ENCODE data around the genes CMTM3, PDP2, CES4A and PLEKHG4.

DNA sequence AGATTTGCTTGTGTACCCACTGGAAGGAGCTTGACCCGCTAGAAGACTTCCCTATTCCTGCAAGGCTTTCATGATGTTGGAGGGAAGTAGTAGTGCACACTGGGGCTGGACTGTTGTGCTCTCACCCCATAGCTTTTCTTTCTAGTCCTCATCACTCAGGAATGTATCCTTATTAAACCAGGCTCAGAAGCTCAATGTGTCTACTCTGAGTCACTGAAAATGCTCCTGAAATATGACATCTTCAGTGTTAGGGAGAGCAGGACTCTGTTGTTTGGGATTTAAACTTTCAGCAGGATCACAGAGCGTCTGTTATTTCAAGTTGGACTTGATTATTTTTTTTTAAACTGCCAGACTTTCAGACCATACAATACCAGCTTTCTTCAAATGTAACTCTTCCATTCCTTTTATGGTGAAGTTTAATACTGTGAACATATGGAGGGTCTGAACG, 257.6 kb downstream of the CDH11 start:
- RRBS, result no CpG with 5 or more reads among the region's 3 CpGs

DNA sequence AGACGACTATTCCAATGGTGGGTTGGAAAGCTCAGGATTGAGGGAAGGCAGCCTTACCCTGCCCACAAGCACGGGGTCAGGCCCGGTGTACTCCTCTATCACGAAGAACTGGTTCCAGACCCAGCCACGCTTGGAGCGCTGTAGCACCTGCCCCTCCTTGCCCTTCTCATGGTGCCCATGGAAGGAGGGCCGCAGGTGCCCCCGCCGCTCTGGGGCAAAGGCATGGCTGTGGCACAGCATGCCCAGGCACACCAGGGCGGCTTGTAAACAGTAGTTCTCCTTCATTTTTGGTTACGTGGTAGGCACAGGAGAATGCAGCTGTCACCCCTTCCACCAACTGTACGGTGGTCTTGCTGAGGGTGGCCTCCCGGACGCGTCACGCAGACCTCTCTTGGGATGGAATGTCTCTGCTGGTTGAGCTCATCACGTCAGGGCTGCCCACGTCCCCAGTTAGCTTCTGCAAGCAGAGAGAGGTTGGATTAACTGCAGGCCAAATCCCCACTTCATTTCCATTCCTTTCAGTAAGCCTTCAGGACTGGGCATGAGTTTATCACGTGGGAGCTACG, 117.2 kb downstream of the CDH11 start:
- RRBS, result no CpG with 5 or more reads among the region's 20 CpGs

DNA sequence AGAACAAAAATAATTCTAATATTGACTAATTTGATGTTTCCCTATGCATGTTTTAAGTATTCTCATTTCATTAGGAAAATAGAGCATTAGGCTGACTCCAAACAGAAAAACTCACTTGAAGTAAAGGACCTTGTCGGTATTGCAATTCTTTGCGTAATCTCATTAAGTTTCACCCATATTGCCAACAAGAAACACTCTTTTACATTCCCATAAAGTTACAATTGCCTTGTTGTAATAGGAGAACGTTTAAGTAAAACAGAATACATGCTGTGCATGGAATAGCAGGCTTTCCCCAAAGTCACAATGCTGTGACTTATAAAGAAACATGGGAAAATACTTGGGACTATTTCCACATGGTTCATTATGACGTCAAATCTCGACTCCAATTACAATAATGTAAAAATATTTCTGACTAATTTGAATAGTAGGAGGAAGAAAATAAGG, 52.9 kb downstream of the CDH11 start:
- RRBS, result no CpG with 5 or more reads among the region's 5 CpGs

DNA sequence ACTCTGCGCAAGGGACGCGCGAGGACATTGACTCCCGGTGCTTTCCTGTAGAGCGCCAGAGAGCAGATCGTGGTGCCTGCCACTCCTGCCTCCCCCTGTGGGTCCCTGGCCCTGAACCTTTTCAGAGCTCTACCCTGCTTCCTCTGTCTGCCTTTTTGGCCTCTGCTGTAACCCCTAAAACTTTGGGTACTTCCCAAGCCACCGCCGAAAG, 2.0 kb upstream of the CDH11 start:
- RRBS, result 76% methylated on average over 5 of the region's 9 CpGs

- RRBS, result no CpG with 5 or more reads among the region's 10 CpGs
Measured at GRCh38 chr16:65176507-65177188, 54.8 kb upstream of the CDH11 start.

DNA sequence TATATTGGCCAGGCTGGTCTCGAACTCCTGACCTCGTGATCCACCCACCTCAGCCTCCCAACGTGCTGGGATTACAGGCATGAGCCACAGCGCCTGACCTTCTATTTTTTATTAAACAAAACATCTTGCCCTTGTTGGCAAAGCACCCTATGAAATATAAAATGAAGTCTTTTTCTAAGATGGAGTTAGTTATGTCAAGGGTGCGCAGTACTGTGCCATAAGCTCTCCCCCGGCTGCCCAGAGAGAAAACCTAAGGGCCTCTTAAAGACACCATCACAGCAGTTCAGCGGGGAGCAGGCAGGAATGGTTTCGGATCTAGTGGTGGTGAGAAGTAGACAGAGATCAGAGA, 1.0 kb upstream of the CMTM3 start:
- RRBS, result no CpG with 5 or more reads among the region's 8 CpGs

DNA sequence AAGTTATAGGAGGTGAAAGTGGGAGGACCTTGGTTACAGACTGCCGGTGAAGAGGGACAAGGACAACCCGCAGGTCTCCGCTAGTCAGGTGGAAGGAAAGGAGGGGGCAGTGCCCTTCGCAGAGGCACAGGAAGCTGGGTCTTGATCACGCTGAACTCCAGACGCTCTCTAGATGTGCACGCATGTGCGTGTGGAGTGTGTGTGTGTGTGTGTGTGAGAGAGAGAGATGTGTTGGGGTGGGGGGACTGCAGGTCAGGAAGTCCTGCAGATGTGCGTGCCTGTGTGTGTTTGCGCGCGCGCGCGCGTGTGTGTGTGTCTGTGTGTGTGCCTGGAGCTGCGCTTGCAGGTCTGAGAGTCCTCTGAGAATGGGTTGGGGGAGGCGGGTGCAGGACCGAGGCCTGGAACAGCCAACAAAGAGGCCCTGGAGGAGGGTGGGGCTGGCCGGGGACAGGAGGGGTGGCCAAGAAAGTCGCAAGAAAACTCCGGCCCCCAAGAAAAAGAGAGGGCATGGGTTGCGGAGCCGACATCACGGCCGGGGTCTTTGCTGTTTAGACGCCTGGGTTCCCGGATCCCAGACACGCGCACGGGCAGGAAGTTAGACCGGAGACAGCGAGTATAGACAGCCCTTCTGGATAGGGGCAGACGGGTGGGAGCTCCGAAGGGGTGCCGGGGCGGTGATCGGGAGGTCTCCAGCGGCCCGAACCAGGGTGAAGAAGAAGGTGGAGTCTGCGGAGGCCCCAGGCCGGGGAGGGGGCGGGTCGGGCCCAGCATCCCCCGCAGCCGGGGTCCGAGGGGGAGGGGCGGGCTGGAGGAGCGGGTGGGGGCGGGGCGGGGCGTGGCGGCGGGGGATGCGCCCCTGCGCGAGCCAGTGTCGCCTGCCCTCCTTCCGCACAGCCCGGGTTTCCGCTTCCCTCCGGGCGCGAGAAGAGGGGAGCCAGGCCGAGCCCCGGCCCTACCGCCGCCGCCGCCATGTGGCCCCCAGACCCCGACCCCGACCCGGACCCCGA, at the start of gene CMTM3:
CMTM3 (plus strand) TSS at position 868 of the 1,007 bp plus-strand sequence.
- RRBS, result 96% methylated on average over 34 of the region's 74 CpGs

DNA sequence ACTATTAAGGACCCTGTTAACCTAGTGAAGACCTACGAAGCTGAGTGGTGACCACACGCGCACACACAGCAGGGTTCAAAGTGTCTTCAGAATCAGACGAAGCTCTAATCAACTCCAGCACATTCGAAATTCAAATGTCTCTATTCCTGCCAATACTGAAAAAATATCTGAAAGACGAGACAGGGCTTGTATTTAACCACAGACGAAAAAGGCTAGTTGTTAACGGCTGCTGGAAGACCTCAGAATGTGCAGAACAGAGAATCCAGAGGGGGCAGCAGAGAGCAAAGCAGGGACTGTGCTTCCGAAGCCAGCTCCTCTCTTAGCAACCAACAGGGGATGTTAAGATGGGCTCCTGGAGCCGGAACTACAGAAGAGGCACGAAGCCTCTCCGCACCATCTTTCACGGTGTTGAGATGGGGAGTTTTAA, 45.7 kb downstream of the CMTM4 start:
- RRBS, result no CpG with 5 or more reads among the region's 13 CpGs

- RRBS, result 1% methylated on average over 12 of the region's 21 CpGs
Measured at GRCh38 chr16:66697130-66697484, 564 bp upstream of the CMTM4 start.

DNA sequence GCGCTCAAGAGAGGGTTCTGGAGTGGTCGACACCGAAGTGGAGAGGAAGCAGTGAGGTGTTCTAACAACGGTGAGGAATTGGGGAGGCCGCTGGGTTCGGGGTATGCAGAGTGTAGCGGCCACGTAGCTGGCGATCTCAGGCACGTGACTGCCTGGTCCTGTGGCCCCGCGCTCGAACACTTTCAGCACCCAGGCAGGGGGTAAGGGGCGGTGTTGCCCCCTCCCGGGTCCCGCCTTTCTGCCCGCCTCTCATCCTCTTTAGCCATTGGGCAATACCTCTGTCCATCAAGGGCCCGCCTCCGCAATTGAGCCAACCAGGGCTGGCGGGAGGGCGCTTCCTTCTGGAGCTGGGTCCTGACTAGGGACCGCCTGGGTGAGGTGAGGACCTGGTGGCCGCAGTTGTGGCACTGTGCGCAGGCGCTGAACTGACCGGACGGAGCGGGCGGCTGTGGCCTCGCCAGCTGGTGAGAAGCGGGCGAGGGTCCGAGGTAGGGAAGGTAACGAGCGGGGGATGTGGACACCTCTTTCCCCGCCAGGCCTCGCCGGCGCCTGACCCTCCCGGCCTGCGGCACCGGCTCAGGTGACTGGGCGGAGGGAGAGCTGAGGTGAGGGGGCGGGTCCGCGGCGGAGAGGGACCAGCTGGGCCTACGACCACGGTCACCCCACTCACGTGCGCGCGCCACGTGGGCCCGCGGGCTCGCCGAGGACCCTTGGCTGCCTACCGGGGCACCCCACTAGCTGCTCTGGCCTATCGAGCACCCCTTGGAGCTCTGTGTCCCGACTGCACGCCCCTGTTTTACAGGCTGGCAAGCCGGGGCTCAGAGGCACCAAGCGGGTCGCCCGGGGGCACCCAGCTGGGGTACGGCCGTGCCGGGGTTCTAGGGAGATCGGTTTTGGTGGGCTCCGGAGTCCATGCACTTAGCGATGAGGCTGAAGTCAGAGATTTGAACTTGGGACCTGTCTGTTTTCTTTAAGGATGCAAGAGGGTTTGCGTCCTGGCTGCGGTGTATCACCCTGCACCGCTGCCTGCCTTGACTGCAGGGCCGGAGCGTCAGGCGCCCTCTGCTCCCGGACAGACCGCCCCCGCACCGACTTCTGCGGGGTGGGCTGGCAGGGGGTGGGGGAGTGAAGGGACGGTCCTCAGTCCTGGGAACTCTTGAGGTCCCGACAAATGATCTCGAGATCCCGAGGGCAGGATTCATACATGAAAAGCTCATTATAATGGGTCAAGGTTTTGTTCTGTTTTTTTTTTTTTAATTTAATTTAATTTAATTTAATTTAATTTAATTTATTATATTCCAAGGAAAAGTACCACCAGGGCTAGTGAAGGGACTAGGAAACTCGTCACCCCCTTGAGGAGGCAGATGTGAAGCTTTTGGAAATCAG, at the start of gene PDP2:
PDP2 (plus strand) TSS at position 339 of the 1,386 bp plus-strand sequence.
- RRBS, result 2% methylated on average over 13 of the region's 88 CpGs

DNA sequence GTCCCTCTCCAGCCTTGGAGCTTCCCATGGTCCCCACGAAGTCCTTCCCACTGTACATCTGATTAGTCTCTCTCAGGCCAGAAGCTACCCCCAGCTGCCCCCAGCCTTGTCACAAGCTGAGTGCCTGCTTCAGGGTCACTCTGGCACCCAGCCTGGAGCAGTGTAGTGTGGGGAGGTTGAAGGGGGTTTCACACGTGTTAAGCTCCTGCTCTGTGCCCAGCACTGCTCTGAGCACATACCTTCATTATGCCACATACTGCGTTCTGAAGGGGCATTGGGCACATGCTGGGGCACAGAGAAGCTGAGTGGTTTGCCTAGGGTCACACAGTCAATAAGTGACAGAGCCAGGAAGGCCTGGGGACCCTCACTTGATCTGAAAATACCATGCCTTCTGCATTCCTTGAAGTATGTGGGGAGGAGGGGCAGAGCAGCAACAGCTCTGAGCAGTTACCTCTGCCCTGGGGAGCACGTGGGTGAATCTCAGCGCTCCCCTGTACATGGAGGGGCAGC, 1.3 kb upstream of the CDH16 start:
- RRBS, result no CpG with 5 or more reads among the region's 5 CpGs

DNA sequence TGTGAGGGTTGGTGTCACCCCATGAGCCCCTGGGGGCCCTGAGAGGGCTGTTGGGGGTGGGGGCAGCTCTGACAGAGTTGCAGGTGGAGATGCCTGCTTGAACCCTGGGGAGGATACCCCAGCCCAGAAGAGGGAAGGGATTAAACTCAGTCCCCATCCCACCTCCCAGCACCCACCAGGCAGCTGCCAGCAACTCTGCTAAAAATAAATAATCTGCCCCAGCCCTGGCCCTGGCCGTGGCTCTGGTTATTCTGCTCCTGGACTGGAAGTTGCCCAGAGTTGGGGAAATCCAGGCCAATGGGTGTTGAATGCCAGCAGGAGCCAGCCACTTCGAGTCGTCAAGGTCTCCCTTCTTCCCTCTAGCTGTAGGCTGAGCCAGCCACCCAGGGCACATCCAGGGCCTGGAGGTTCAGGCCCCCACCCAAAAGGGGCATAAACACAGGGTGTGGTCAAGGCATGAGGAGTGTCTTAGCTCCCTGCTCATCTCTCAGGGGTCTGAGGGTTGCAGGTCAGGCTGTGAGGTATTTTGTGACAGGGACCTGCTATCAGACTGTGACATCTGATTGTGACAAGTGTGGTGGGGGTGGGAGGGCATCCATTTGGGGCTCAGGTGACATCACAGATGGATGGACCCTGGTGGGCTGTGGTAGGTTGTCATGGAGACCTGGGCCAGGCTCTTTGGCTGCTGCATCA, 923 bp upstream of the RRAD start:
- RRBS, result no CpG with 5 or more reads among the region's 3 CpGs

GRCh38 chr16:66932819-66933039, 1.5 kb downstream of the CIAO2B start:
- RRBS, result no CpG with 5 or more reads among the region's 3 CpGs

GRCh38 chr16:66988077-66988824, at the start of gene CES4A:
Gene CES4A (plus strand): TSS chr16:66988589.
- RRBS, result no CpG with 5 or more reads among the region's 13 CpGs

DNA sequence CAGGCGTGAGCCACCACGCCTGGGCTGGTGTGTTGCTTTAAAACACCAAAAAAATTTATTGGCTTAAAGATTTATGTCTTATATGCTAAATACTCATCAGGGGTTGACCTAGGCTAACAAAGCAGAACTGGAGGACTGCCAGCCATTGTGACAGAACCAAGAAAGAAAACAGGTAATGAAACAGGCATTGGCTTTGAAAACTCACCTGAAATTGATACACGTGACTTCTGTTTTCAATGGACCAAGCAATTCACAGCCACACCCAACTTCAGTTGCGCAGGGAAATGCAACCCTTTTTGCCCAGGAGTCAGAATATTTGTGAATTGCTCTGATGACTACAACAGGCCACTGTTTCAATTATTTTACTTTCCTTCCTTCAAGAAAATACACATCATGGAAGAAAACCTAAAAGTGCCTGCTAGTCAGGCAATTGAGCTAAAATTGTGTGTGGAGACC, 4.8 kb upstream of the PHAF1 start:
- RRBS, result no CpG with 5 or more reads among the region's 4 CpGs

- RRBS, result no CpG with 5 or more reads among the region's 4 CpGs
Measured at GRCh38 chr16:67113939-67114303, 4.2 kb downstream of the PHAF1 start.

DNA sequence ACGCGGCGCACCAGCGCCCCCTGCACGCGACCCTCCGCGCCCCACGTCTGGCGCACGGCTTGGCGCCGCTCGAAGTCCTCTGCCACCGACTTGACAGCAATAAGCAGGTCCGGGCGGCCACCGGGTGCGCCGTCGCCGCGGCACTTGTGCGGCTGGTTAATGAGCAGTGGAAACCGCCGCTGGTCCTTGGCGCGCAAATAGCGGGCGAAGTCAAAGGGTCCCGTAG, 857 bp downstream of the B3GNT9 start:
- RRBS, result 100% methylated on average over 2 of the region's 31 CpGs

DNA sequence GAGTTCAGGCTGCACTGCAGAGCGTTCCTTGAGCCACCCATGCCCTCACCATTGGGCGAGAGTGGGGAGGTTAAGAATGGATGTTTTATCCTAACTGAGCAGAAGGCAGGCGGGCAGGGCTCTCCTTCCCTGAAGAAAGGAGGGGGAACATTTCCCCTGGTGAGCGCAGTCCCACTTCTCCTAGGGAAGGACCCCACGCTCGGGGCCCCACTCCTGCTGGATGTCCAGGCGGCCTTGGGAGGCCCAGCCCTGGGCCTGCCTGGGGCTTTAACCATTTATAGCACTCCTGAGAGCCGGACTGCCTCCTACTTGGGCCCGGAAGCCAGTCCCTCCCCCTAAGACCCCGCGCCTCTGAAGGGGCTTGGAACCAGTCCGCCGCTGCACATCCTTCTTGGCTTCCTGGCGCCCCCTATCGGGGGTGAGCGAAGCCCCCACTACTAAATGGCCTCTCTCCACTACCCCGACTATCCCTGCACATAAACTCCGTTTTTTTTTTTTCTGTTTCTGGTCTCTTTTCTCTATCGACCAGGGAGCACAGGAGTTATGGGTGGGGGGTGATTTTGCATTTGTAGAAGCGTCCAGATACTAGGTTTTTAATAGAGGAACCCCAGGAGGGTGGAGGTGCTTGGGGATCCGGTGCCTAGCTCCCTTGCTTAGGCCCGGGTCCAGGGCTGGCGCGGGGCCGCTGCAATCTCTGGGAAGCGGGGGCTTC, 5.1 kb downstream of the HSF4 start:
- RRBS, result no CpG with 5 or more reads among the region's 26 CpGs

DNA sequence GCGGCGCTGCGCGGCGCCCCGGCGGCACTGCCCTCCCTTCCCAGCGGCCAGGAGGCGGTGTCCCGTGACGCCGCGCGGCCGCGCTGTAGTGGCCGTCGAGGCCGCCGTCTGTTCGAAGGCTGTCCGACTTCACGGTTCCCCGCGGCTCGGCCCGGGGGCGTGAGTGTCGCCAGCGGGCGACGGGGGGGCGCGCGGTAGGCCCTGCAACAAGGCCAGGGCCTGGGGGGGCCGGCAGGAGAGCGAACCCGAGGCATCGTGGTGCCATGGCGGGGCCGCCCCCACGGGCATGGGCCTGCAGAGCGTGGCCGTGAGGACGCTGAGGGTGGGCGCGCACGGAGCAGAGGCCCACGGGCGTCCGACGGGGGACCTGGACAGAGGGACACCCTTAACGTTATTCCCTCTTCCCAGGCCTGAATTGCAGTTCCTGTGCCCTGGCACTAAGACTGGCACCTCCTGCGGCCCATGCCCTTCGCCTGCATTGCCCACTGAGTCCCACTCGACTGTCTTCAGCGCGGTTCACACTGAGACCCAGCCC, at the start of gene PLEKHG4:
PLEKHG4 (plus strand) TSS at position 65 of the 535 bp plus-strand sequence.
- RRBS, result 16% methylated on average over 7 of the region's 58 CpGs

DNA sequence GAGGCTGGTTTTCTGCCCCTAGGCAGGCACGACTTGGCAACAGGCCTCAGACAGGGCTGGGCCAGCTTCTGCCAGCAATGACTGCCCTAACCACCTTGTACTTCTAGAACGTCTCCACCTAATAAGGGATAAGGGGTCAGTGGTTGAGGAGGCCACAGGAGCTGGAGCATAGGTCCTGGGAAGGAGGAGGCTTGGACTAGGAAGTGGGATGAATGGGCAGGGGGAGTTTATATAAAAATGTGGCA, 2.4 kb upstream of the HSD11B2 start:
- RRBS, result no CpG with 5 or more reads among the region's 2 CpGs

Data from T47D (cell line).